Glomerular endothelial cell (primary cell): Measurements from ENCODE around the genes ALDH5A1, SLC17A3, H1-3, BTN2A2 and HMGN4.

DNA sequence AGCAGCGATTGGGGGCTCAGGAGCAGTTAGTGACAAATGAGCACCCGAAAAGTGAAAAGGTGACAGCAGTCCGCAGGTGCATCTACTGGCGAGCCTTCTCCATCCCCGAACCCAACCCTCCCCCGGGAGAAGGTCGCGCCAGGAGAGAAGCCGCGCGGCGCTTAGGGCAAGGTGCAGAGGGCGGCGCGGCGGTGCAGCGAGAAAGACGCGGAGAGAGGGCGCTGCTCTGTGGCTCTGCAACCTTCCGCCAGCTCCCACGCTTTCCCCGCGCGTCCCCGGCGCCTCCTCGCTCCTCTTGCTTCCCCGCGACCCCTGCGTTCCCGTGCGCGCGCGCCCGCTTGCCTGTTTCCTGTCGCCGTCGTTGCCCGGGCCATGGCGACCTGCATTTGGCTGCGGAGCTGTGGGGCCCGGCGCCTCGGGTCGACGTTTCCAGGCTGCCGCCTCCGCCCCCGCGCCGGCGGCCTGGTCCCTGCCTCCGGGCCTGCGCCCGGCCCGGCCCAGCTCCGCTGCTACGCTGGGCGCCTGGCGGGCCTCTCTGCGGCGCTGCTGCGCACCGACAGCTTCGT is at the start of gene ALDH5A1:
Gene ALDH5A1 (plus strand): TSS at position 345 of the 566 bp plus-strand sequence.
- RAMPAGE, long total RNA = no peak

GRCh38 chr6:24743224-24743932 is 24.4 kb upstream of the C6orf62 start:
- RAMPAGE, long total RNA = no peak

DNA sequence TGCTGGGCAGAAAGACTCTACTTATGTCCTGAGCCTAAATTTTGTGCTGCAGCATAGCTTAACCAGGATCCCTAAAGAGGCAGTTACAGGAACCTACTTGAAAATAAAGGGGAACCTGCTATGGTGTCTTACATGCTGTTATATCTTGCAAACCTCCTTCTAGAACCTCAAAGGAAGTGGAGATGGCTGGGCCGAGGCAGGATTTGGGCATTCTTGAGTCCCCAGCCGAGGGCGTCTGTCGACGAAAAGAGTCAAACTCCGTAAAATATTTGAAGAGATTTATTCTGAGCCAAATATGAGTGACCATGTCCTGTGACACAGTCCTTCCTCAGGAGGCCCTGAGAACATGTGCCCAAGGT is 17.1 kb upstream of the GMNN start:
- RAMPAGE, long total RNA = no peak

DNA sequence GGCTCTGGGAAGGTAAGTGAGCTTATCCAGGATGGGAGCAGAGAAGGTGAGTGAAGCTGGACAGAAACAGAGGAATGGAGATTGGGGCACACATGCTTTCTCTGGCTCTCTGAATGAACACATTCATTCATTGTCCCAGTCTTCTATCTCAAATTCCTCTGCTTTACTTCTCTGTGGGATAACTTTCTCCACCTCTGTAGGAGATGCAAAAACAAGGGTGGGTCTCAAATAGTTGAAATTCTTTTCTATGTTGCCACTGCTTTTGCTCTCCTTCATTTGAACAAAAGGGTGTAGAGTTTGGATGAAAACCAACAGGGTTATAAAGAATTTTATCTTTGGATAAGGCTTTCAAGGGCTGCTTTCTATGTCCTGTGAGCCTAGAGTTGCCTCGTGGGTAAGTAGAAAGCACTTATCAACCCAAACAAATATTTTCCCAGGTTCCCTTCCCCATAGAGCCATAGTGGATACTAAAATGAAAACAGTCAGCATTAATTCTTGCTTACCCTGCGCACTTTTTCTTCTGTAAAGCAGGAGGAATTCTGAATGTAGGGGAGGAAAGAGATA is 45.1 kb upstream of the RIPOR2 start:
- RAMPAGE, long total RNA = no peak

DNA sequence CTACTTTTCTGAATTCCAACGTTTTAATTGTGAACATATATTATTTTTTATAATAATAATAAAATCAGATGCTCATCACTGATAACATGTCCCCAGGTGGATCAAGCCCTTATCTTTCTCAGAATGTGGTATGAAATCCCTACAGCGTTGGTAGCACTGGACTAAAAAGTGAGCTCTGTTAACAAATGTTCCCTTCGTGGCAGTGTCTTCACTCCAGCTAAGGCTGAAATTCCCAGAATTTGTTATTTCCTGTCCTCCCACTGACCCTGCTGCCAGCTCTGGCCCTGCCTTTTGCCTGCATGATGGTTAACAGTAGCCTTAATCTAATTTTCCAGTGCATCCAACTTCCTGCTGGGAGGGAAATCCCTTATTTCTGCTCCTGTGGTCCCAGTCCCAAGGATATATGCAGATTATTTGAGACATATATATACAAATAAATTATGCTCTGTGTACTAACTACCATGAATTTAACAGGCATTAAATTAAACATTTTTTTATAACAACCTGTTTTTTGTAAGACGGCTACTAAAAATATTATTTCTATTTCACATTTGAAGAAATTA is 157.2 kb upstream of the CARMIL1 start:
- RAMPAGE, long total RNA = no peak

GRCh38 chr6:25279651-25280517 is 710 bp downstream of the CARMIL1 start:
- RAMPAGE, long total RNA = no peak

GRCh38 chr6:25302576-25303203 is 23.5 kb downstream of the CARMIL1 start:
- RAMPAGE, long total RNA = no peak

- RAMPAGE, long total RNA = no peak
These were observed 33.3 kb downstream of the CARMIL1 start for GRCh38 chr6:25312076-25313206.

DNA sequence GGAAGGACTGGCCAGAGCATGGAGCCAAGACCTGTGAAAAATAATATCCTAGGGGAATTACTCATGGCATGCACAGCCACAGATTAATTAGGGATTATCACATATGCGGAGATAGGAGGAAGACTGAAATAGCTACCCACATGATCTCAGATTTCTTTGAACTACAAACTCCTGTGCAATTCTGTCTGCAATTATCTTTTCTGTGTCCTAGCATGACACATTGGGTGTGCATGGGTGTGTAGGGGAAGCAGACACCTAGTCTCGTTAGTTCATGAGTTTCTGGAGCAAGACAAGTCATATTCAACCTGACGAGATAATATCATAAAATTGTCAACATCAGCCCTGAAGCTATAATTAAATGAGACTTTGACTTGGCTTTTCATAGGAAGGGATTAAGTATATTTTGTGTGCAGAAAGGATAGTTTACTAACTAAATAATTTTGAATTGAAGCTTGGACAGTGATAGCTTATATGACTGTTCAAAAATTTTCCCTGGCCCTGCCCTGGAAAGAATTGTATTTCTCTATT is 3.6 kb upstream of the SLC17A4 start:
- RAMPAGE, long total RNA = no peak

DNA sequence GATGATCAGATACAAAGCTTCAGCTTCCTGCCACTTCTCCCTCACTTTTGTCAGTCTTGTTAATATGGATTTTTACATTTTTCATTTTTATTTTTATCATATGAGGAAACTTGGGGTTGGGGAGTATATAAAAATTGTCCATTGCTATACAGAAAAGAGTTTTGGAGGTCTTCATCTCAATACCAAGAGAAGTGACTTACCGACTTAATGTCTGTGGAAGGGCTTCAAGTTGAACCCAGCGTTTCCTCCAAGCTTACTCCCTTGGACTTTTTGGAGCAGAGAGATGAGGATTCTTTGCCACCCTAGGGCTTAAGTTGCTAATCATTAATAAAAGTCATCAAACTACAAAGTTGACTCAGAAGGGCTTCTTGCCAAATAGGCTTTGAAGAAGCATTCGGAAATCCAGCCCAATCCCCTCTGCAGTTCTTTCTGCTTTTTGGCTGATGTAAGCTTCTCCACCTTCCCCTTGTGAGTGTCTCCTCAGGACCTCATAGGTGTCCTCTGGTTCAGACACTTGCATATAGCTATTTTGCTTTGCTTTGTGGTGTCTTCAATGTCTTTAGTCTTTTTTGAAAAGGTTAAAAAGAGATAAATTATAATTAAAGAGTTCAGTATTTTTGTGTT is at the start of gene SLC17A3:
Gene SLC17A3 (minus strand): TSS at position 277 of the 624 bp plus-strand sequence.
- RAMPAGE, long total RNA = no peak

DNA sequence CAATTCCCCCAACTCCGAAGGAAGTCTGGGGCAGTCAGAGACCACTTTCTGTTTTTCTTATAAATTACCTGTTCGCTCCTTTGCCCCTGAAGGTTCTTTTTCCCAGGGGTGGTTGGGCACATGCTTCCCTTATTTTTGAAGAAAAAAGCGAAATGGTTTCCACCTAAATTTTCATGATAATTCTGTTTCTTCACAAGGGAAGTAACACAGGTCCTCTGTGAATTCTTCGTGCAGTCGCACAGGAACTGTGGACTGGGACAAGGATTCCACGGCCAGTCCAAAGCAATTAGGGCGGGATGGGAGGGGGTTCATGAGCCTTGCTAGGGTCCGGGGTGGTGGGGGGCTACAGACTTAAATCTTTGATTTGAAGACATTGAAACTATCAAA is 459 bp upstream of the H1-2 start:
- RAMPAGE, long total RNA = no peak

GRCh38 chr6:26070955-26071632 is 14.8 kb upstream of the H1-2 start:
- RAMPAGE, long total RNA = no peak

- RAMPAGE, long total RNA = no peak
These were observed 10.0 kb upstream of the H2BC6 start for GRCh38 chr6:26173278-26174160.

DNA sequence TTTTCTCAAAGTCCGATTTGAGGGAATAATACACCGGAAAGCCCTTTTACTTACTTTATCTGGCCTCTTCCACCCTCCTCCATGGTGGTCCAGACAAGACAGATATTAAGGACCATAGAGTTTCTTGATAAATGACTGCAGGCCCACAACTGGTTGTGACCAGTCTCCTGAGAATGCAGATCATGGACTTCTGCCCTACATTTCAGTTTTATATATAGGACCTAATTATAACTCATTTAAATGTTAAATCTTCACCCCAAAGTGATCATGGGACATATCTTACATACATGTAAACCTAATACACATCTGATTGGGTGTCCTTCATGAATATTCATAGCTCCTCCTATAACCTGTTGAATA is 3.5 kb downstream of the H2AC8 start:
- RAMPAGE, long total RNA = no peak

DNA sequence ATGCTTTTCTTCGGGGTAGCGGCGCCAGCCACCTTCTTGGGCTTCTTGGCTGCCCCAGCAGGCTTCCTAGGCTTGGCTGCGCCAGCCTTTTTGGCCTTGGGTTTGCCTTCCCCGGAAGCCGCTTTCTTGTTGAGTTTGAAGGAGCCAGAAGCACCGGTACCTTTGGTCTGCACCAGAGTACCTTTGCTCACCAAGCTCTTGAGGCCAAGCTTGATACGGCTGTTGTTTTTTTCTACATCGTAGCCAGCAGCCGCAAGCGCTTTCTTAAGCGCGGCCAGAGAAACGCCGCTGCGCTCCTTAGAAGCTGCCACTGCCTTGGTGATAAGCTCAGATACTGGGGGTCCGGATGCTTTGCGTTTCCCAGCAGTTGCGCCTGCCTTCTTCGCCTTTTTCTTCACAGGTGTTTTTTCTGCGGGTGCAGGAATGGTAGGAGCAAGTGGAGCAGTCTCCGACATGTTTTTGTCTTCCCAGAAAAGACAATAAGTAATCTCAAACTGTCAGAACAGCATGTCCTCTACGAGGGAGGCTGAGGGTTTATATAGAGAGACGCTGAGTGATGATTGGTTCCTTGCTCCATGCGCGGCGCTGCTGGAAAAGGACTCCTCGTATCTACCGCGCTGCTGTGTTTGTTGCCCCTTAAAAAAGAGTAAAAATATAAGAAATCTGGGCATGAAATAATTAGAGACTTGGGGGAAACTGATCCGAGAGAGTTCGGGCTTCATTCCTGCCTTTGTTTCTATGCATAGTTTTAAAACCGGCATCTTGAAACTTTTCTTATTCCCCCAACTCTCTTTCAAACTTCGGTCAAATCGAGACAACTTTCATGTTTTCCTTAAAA is at the start of gene H1-3:
Gene H1-3 (minus strand): TSS at position 509 of the 838 bp plus-strand sequence.
- RAMPAGE, long total RNA = no peak

GRCh38 chr6:26270426-26270837 is 781 bp downstream of the H3C8 start:
- RAMPAGE, long total RNA = no peak

DNA sequence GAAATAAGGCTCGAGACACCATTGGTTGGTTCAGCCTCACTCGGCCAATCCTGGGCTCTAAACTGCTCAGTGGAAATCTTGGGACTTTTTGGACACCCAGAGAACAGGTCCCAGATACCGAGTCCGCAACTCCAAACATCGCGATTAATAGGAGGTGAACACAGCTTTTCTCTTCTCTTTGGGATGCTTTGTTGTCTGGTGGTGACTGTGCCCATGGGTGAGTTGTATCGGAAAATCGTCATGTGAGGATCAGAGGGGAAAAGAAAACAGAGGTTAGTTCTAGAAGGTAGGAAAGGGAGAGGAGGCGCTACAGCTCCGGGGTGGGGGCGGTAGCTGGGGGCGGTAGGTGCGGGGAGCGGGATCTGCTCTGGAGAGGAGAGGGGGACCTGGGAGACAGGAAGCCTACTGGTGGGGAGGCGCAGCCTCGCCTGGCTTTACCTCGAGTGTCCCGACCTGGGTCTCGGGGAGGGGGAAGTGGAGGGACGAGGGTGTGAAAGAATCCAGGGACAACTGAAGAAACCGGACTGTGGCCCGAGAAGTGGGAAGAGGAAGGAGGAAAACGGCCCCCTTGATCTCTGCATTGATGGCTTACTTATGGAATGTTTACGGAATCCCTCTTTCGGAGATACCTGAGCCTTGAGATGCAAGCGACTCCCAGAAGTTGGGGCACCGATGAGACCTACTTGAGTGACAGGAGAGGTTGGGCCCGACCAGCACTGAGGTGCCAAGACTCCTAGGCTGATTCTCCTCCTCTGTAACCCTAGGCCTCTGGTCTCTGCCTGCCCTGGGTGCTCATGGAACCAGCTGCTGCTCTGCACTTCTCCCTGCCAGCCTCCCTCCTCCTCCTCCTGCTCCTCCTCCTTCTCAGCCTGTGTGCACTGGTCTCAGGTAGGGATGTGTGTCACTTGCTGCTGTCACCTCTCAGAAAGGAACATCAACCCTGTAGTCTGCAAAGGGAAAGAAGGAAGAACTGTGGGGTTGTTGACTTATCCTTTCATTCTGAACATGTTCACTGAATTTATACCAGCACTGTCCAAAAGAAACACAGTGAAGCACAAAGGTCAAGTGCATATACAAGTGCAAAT is at the start of gene BTN2A2:
Gene BTN2A2 (plus strand): TSS at position 81 of the 1,085 bp plus-strand sequence.
- RAMPAGE, long total RNA = no peak

GRCh38 chr6:26384113-26384513 is 1.2 kb downstream of the BTN2A2 start:
- RAMPAGE, long total RNA = no peak

- RAMPAGE, long total RNA = no peak
These were observed 692 bp upstream of the BTN3A3 start for GRCh38 chr6:26439652-26439971.

DNA sequence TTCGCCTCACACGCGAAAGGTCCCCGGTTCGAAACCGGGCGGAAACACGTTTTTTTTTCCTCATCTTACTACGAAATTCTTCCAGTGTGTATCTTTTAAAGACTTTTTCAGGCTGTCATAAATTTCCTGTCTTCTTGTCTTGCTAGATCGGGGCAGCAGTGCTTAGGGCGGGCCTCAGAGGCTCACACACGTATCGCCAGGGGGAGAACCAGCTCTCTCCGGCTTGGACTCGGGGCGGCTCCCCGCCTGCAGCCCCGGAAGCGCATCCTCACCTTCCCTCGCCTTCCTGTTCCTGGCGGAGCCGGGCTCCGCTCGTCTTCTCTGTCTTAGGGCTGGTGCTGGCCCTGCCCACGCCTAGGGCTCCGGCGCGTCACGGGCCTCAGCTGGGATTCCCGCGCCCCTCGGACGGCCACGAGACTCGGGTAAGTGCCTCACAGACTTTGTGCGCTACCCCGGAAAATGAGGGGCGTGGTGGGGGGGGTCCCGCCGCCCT is at the start of gene HMGN4:
Gene HMGN4 (plus strand): TSS at position 287 of the 493 bp plus-strand sequence.
- RAMPAGE, long total RNA = start-site peak on the plus strand centred at position 317 of the sequence, 69 bp wide, 380 and 218 reads in 2 replicates